ENCODE measurements around a stretch of chr20.

DNA sequence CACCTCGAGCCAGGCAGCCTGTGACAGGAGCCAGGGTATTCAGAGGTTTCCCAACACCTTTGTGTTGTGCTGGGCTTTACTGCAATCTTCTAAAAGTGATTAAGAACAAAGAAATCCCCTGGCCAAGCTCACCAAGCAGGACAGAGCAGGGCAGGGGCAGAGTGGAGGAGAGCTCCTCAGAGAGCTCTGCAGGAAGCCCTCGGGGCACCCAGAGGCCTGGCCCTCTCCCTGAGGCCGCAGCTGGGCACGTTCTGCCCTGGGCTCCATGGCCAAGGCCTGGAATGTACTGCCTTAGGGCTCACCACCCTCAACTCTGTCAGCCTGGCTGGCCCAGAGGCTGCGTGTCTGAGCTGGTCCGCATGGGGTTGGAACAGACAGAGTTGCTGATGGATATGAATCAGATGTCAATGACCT is 33.4 kb upstream of the PCMTD2 start:
- PRO-cap, 2 experiments, result peak in 1 of 2 experiments; most common minus-strand start position 315 of the sequence (in 1)

DNA sequence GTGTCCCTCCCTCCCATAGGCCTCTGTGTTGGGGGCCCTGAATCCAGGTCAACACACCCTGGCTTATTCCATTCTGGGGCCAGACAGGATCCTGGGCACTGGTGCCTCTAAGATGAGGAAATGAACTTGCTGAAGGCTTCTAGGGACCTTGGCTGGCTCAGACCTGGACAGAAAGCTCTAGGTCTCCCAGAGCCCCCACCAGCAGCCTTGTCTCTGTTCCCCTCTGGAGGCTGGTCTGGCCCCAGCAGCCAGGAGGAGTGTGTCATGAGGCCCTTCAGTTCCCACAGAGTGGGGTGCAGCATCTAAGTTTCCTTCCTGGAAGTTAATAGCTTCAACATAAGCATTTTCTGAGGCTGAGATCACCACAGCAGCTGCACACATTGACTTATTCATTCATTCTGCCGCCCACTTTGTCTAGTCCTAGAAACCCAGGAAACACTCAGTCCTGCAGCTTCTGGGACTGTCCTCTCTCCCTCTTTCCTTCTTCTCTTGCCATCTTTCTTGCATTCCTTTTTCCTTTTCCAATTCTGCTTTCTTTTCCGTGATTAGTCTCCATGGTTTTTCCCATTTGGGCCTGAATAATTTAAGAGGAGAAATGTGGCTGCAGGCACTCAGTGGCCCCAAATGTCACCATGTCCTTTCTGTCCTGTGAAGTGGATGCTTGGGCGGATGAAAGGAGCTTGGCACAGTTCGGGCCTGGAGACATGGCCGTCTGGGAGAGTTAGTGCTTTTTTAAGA is 31.2 kb upstream of the PCMTD2 start:
- PRO-cap, 2 experiments, result no peak in any of the 2 experiments

DNA sequence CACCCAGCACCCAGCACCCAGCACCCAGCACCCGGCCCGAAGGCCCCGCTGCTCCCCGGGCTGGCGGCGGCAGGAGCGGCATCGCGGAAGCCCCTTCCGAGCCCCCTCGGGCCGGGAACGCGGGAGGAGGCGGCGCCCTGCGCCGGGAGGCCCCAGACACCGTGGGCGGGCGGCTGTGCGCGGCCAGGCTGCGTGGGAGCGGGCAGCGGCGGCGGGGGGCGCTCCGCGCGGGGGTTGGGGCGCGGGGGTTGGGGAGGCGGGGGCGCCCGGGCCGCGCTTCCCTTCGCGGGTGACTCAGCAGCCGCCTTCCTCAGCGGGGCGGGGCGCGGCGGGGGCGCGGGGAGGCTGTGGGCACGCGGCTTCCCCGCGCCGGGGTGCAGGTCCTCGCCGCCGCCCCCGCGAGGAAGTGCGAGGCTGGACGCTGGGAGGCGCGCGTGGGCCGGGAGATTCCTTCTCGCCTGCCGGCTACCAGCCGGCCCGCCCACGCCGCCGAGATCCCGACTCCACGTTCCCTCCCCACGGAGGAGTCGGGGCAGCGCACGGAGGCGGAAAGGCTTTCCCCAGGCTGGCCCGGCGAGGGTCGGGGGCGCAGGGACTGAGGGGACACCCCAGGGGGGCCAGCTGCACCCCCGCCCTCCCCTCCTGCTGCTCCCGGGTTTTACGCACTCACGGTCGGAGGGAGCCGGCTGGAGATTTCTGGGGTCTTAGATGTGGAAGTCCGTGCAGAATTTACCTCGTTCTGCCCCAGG is 61.1 kb downstream of the PCMTD2 start:
- PRO-cap, 2 experiments, result no peak in any of the 2 experiments

All from Metastatic Liver Carcinoma in the Lung (tissue), 2 donors.